Bronchial epithelial cell (primary cell): ENCODE measurements around the gene UNC93A.

DNA sequence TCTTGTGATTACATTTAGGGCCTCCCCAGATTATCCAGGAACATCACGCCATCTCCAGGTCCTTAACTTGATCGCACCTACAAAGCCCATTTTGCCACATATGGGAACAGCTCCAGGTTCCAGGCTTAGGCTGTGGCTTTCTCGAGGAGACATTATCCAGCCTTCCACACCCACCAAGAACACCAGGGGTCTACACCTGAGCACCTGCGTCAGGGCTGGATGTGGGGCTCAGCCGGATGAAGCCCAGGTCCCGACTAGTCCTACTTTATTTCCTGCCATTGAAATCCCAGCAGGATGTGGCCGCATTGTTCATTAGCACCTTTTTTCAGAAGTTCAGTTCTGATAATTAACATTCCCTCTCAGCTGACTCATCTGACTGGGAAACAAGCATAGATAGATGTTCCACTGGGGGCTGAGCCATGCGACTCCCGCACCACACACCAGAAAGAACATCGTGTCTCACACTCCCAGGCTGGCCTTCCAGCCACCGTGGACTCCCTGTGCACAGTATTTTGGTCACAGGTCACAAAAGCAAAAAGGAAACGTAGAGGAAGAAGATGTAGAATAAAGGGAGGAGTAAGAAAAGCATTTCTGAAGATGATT, 12.1 kb downstream of the RPS6KA2 start:
- RRBS, 2 experiments = no CpG with 5 or more reads among the region's 12 CpGs

- RRBS, 2 experiments = no CpG with 5 or more reads among the region's 6 CpGs
These were observed 3.7 kb downstream of the RPS6KA2 start for GRCh38 chr6:166623225-166623809.

GRCh38 chr6:166942737-166943338, 13.5 kb downstream of the RNASET2 start:
- RRBS, 2 experiments = no CpG with 5 or more reads among the region's 11 CpGs

- RRBS, 2 experiments = no CpG with 5 or more reads among the region's 18 CpGs
These were observed 30.2 kb upstream of the CCR6 start for GRCh38 chr6:167092487-167093207.

DNA sequence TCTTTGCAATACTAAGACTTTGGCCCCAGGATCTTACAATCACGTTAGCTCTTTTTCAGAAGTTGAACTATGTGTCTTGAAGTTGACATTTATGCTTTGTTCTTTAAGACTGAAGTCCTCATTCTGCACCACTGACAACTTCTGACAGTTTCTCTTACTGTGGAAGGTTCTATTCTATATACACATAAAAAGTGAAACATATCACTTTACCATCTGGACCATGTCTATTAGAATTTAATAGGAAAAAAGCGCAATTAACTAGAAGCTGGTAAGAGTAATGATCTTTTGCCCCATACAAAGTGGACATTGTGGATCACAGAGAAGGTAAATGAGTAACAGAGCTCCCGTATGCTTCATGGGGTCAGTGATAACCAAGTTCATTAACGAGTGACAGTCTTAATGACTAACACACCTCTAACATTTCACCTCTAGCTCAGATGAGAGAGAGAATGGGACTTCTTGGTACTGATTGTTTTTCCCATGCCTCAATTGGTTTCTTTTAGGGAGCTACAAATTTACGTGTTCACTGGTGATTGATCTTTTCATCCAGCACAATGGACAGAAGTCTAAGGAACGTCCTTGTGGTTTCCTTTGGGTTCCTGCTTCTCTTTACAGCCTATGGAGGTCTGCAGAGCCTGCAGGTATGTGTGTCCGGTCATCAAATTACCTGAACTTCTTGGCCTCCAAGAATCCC, at the start of gene UNC93A:
Gene UNC93A (plus strand): TSS at position 380 of the 694 bp plus-strand sequence.
- RRBS, 2 experiments = no CpG with 5 or more reads among the region's 7 CpGs

DNA sequence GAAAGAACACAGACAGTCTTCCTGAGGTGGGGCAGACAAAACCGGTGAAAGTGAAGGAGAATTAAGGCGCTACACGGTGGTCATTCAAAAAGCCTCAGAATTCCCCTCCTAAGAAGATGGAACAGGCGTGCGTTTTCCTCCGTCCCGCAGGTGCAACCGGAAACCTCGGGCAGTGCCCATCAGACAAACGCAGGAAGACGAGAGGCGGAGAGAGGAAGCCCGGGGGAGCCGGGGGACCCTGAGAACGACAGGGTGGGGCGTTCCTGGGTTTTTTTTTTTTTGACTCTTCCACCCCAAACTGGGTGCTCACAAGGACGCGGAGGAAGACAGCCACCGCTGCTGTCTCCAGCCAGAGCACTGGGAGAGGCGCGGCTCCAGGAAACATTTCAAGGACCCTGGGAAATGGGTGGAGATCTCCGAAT, 25.4 kb downstream of the TTLL2 start:
- RRBS, 2 experiments = 1% methylated on average over 4 to 6 of the region's 22 CpGs

GRCh38 chr6:167544060-167544530, 219.2 kb downstream of the TTLL2 start:
- RRBS, 2 experiments = no CpG with 5 or more reads among the region's 8 CpGs

DNA sequence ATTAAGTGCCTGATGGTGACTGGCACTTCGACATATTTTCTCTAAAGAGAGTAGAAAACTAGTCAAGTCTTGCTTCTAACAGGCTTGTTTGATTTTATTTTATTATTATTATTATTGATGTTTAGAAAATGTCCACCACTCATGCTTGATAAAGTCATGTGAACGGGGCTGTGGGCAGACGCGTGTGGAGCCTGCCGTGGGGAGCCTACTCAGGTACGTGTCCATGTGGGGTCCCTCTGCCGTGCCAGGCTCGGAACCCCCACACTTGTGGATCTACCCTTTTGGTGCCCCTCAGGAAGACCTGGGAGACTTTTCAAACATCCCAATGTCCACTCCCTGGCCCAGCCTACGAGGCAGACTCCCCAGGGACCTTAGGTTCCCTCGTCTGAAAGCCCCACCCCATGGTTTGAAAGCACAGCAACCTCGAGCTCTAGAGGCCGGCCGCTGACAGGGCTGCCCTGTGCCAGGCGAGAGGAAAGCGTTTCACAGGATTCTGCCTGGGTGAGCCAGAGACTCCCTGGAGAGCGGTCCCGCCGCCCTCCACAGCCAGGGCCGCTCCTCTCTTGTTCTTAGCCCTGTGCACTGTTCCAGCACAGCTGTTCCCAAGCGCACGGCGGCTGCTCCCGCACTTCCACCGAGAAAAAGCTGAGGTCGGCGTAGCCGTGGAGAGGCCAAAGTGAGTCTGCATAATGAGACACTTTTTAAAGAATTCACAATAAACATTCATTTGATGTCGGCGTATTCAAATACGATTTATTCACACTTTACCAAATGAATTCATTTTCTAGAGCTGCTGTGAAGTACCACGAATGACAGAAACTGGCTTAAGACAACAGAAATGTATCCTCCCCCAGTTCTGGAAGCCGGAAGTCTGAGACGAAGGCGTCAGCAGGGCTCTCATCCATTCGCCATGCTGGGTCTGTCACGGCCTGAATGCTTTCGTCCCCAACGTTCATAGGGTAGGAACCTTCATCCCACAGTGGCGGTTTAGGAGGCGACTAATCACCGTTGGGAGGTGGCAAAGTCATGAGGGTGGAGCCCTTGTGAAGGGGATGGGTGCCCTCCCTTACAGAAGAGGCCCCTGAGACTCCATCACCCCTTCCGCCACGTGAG, 249.8 kb downstream of the TTLL2 start:
- RRBS, 2 experiments = no CpG with 5 or more reads among the region's 43 CpGs

DNA sequence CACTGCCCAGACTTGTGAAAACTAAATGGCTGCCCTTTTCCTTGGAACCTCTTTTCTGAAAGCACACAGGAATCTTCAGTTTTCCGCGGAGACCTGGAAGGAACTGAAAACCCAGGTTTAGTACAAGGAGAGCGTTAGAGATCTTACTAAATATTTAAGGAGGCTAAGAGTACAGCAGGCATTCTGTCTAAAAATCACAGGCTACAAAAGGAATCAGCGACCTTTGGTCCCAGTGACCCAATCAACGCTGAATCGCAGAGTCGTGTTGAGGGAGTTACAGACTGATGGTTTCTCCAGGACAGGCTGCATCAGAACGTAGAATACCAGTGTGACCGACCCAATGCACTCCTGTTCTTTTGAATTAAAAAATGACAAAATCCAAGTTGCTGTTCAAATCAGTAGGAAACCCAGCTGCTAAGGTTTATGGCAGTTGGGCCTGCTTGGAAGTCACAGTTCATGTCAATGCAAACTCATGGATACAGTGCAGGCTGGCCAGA, 155.9 kb upstream of the AFDN start:
- RRBS, 2 experiments = no CpG with 5 or more reads among the region's 9 CpGs

DNA sequence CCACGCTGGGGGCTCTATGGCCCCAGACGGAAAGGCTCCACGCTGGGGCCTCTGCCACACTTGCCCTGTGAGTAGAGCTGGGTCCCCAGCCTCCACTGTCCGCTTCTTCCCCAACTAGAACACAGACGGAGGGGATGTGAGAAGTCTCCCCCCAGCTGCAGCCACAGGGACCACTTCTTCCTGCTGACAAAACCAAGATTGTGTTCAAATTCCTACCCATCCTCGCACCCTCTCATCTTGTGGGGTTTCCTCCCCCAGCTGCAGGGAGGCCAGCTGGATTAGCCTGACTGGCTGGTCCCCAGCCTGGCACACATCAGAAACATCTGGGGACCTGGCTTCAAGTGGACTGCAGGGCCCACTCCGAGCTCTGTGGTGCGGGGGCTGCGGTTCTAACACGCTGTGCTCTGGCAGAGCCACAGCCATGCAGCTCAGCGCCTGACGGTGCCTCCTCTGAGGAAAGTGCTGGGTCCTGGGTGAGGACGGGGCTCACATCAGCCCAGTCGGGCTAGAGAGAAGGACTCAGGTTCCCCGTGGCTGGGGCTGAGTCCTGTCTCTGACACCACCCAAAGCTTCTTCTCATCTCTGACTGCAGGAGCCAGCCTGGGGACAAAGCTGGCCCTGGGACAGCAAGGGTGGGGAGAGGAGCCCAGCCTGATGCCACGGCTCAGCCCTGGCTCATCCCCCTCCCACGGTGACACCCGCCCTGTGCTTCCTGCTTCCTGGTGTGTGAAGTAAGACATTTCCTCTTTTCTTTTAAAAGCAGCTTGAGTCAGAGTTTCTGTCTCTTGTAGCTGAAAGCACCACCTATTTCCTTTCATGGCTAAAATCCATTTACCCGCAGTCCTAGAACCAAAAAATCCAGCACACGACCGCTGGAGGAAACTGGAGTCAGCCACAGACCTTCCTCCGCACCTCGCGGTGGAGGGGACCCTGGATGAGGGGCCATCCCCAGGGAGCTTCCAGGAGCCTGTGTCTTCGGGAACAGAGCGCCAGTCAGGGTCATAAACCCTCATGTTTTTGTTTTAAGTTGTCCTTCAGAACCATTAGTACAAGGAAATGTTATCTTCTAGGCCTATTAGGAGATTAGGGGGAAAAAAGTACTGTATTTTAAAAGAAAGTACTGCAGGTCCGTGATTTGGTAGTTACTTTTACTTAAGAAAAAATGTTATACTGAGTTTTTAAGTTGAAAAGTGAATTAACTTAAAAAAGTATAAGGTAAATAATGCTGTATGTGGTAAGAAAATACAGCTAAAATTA, 127.4 kb upstream of the AFDN start:
- RRBS, 2 experiments = no CpG with 5 or more reads among the region's 27 CpGs

- RRBS, 2 experiments = no CpG with 5 or more reads among the region's 7 CpGs
These were observed 39.8 kb upstream of the AFDN start for GRCh38 chr6:167786834-167787472.

GRCh38 chr6:167855359-167856389, 29.0 kb downstream of the AFDN start:
- RRBS, 2 experiments = no CpG with 5 or more reads among the region's 8 CpGs

DNA sequence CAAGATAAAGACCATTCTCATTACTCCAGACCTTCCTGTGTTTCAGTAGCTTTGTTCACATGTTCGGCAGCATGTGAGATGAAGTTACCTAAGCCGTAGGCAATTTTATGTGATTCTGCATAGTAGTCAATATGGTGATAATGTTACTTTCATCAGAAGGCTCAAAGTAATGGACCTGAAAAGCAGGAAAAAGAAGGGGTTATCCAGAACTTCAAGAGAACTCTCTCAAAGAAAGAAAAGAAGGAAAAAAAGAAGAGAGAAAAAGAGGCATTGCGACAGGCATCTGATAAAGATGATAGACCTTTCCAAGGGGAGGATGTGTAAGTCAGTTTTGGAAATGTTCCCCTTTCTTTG, 45.3 kb downstream of the AFDN start:
- RRBS, 2 experiments = no CpG with 5 or more reads among the region's 3 CpGs

GRCh38 chr6:167933223-167933737, 64.2 kb upstream of the KIF25 start:
- RRBS, 2 experiments = no CpG with 5 or more reads among the region's 3 CpGs

DNA sequence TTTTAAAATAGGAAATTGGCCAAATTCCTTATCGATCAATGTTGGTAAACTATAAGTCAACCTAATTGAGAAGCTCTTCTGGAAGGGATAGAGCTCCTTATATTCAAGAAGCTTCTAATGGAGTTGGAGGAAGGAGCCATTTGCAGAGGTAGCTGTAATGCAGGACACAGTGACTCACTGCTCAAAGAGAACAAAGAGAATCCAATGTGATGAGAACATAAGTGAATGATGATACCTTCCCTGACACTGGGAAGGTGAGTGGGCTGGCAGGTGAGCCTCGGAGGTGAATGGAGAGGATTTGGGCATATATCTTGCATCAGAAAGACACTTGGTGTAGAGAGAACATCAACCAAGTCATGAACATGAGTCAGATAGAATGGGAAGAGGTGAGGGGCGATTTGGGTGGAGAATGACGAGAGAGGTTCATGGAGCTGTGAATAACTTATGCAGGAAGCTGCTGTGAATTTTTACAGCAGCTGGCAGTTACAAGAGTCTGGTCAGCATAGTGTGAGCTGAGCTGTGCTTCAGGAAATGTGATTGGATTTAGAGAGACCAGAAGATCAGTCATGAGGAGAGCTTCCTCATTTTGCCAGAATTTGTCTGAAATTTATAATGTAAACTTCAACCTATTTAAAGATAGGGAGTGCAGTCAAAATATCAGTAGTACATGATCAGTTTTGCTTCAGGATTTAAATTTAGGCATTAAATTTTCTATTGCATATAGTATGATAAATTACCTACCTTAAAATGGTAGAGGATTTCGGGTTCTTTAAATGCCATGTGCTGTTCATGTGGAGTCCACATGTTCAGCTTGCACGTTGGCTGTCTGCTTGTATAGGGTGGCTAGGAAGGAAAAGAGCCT, 59.4 kb upstream of the KIF25 start:
- RRBS, 2 experiments = no CpG with 5 or more reads among the region's 6 CpGs

DNA sequence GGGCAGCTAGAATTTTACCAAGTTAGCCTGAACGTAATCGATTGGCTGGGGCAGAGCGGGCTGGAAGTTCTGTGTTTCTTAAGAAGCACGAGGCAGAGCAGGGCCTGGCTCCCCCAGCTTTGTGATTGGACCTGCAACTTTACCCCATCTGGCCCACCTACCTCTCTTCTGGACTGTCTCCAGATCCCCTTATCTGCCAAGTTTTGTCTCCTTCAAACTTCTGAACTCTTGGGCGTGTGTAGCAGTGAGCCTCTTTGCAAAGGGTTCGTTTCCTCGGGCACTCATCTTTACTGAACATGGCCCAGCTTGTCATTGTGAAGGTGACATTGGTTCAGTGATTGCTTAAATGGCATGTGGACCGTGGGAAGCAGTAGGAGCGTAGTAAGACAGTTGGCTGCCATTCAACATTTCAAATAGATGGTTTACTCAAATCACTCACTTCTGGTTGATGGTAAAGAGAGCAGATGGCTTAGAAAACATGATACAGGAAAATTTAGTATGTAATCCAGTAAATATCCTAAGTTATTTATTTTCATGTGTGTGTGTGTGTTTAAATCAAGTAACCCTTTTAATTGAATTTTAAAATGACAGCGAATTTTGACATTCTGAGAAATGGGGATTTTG, 34.8 kb upstream of the KIF25 start:
- RRBS, 2 experiments = no CpG with 5 or more reads among the region's 10 CpGs

- RRBS, 2 experiments = no CpG with 5 or more reads among the region's 17 CpGs
These were observed 27.0 kb upstream of the KIF25 start for GRCh38 chr6:167970169-167971251.

DNA sequence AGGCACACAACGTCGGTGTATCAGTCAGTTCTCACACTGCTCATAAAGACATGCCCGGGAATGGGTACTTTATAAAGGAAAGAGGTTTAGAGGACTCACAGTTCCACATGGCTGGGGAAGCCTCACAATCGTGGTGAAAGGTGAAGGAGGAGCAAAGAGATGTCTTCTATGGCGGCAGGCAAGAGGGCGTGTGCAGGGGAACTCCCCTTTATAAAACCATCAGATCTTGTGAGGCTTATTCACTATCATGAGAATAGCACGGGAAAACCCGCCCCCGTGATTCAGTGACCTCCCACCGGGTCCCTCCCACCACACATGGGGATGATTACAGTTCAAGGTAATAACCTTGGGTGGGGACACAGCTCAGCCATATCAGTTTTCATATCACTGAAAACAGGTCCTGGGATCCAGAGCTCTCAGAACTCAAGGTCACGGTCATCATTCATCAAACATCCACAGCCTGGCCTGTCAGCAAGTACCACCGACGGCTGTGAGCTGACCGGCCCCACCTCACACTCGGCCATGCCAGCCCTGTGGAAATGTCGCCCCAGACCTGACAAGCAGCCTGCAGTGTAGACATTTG, 14.0 kb upstream of the FRMD1 start:
- RRBS, 2 experiments = no CpG with 5 or more reads among the region's 16 CpGs

DNA sequence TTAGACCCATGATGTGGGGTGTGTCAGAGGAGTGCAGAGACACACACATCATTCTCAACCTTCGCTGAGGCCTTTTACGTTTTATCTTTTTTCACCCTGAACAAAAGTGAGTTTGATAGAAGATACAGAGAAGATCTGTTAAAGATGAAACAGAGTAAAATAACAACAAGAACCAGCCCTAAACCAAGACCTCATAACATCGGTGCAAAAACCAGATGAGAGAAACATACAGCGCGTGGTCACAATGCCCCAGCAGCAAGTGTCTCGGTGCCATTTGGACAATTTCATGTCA, 35.5 kb upstream of the FRMD1 start:
- RRBS, 2 experiments = no CpG with 5 or more reads among the region's 6 CpGs

DNA sequence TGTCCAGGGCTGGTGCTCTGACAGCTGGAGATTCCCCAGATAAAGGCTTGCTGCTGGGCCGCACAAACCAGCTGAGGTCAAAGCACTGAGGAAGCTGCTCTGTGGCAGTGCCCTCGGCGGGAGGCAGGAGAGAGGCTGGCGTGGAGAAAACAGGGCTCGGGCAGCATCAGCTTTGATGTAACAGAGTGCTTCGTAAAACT, 84.4 kb upstream of the FRMD1 start:
- RRBS, 2 experiments = no CpG with 5 or more reads among the region's 6 CpGs